Type B pancreatic cell (in vitro differentiated cells): ENCODE measurements around a stretch of chr17.

- PRO-cap, result no peak
Measured at GRCh38 chr17:40036716-40036943, 17.6 kb downstream of the MED24 start.

DNA sequence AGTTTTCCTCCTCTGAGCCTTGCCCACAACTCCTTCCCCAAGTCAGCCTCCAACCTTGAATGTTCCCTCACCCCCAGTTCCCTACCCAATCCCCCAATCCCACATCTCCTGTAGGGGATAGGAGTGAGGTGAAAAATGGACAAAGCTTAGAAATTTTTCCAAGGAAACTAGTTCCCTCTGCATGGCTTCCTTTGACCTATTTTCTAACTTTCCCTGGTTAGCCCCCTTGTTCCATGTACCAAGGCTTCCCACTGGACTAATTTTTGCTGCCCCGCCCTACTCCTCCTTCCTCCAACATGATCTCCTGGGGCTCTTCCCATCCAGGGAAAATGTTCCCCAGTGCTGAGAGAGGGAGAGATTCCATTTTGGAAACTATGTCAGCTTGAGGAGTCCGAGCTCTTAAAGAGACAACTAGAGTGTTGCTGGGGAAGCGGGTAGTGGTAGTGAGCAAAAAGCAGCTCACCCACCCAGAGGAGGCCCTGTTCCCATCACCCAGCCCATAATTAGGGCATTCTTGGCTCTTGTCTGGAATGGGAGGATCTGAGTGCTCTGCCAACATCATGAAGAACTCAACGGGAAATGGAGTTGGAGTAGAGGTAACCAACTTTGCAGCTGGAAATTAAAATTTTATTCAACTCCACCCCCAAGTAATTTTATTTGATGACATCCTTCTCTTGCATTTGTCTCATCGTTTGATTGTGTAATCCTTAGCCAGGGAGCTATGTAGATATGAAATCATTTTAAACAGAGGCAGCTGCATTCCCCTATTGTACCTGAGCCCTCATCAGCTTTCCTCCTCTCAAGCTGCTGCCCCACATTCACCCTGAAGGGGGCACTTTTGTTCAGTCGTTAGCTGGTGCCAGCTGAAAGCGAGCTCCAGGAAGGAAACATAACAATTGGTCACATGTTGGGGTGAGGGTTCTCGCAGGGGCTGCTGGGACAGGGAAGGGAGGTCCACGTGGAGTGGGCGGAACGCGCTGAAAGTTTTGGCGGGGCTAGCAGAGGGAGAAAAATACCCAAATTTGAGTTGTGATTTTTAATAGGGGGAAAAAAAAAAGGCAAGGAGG is 9.0 kb upstream of the MSL1 start:
- PRO-cap, result no peak

- PRO-cap, result unidirectional peak, minus-strand start at chr17:40113752
Measured at GRCh38 chr17:40113526-40113997, 8.2 kb upstream of the MSL1 start.

- PRO-cap, result no peak
Measured at GRCh38 chr17:40114361-40115330, 7.1 kb upstream of the MSL1 start.

DNA sequence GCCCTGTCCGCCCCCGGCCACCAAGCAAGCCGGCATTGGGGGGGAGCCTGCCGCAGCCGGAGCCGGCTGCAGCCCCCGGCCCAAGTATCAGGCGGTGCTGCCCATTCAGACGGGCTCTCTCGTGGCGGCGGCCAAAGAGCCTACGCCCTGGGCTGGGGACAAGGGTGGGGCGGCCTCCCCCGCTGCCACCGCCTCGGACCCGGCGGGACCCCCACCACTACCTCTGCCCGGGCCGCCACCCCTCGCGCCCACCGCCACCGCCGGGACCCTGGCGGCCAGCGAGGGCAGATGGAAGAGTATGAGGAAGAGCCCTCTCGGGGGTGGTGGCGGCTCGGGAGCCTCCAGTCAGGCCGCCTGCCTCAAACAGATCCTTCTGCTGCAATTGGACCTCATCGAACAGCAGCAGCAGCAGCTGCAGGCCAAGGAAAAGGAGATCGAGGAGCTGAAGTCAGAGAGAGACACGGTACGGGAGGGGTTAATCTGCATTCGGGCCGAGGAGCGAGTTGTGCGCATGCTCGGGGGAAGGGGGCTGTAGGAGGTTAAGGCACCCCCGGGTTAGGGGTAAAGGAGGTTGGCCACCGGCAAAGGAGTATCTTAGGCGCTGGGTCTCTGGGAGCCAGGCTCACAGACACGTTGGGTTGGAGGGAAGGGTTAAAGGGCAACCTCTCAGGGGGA is 1.3 kb downstream of the MSL1 start:
- PRO-cap, result bidirectional peak, plus-strand start at position 421 of the sequence, minus-strand start at position 401 of the sequence

- PRO-cap, result no peak
Measured at GRCh38 chr17:40125886-40126494, 4.2 kb downstream of the MSL1 start.

DNA sequence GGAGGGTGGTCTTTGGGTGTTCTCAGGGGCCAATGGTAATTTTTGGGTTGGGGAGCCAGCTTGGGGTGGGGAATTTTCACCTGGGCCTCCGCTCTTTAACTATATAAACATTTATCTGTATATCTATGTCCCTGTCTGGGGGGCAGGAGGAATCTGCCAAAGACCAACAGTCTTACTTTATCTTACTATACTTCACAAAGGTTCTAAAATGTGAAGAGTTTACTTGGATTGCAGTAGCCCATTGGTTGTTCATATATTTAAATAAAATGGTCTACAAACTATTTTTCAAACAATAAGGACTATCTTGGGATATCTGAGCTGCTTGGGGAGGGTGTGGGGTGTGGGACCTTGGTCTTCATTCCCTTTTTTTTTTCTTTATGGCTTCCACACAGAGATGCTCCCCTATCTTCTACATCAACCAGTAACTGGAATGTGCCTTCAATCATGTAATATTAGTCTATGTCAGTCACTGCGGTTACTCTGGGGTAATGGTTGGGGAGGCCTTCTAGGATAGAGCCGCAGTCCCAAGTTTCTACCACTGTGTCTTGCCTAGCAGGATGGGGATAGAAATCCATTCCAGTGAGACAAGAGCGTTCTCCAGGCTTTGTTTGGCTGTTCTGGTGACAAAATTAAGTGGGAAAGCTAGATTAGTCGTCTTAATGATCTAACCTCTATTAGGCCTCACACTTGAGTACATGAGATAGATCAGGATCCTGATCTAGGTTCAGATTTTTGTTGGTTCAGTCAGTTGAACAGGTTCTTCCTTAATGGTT is 8.4 kb downstream of the MSL1 start:
- PRO-cap, result no peak

GRCh38 chr17:40224458-40225316 is 5.6 kb downstream of the WIPF2 start:
- PRO-cap, result no peak

DNA sequence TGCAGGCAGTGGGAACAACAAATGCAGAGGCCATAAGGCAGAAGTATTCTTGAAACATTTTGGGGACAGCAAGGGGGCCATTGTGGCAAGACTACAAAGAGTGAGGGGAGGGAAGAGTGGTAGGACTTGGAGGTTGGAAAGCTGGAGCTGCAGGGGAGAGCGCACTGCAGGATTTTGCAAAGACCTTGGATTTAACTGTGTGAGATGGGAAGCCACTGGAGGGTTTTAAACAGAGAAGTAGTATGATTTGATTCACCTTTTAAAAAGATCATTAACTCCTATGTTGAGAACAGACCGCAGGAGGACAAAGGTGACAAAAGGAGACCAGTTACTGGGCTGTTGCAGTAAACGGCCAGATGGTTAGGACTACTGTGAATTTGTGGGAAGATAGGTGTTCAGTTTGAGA is 22.1 kb upstream of the CDC6 start:
- PRO-cap, result no peak

GRCh38 chr17:40303193-40304161 is 5.5 kb upstream of the RARA start:
- PRO-cap, result no peak

GRCh38 chr17:40323535-40324581 is 14.9 kb downstream of the RARA start:
- PRO-cap, result no peak

DNA sequence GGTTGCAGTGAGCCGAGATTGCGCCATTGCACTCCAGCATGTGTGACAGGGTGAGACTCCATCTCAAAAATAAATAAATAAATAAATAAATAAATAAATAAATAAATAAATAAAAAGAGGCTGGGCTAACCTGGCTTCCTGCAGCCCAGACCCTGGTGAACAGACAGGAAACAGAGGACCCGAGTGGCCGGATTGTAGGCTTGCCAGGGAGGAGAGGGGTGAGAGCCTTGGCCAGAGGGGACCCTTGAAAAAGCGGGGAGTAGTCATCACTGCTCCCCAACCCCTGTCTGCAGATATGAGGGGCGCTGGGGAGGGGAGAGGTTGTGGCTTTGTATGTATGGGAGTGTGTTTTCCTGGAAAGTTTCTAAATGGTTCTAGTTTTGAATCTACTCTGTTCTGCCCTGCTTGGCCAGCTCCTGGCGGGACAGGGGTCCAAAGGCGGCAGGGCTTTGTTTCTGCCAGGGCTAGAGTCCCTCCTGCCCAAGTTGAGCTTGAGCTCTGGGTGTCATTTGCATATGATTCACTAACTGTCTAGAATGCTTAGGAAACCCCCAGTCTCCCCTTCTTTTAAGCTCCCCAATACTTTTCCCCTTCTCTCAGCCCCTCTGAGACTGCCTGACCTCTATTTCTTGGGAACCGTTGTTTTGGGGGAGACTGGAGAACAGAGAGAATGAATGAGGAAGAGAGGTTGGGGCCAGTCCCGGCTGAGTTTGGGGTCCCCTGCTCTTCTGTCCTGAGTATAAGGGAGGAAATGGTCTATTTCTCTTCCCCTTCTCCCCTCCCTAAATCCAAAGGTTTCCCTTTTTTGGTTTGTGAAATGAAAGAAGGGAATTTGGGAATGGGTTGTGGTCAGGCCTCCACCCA is 16.4 kb downstream of the RARA start:
- PRO-cap, result no peak

GRCh38 chr17:40343512-40344249 is 20.9 kb downstream of the GJD3 start:
- PRO-cap, result no peak

GRCh38 chr17:40363139-40364240 is 1.0 kb downstream of the GJD3 start:
- PRO-cap, result no peak

DNA sequence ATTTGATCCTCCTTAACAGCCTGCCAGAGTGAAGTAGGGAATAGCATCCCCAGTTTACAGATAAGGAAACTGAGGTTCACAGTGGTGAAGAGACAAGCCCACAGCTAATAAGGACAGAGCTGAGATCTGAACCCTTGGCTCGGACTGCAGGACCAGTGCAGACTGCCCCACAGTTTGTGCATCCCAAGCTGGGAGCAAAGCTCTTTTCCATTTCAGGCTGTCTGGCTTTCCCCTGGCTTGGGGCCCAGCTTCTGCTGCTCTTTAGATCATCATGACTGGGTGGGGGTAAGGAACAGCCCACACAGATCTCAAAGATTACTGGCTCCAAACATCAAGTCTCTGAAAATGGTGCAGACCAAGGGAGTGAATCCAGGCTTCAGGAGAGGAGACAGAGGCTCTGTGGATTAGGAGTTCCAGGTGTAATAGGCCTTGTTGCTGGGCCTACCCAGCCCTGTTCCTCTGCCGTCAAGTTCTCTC is 10.2 kb upstream of the IGFBP4 start:
- PRO-cap, result no peak

DNA sequence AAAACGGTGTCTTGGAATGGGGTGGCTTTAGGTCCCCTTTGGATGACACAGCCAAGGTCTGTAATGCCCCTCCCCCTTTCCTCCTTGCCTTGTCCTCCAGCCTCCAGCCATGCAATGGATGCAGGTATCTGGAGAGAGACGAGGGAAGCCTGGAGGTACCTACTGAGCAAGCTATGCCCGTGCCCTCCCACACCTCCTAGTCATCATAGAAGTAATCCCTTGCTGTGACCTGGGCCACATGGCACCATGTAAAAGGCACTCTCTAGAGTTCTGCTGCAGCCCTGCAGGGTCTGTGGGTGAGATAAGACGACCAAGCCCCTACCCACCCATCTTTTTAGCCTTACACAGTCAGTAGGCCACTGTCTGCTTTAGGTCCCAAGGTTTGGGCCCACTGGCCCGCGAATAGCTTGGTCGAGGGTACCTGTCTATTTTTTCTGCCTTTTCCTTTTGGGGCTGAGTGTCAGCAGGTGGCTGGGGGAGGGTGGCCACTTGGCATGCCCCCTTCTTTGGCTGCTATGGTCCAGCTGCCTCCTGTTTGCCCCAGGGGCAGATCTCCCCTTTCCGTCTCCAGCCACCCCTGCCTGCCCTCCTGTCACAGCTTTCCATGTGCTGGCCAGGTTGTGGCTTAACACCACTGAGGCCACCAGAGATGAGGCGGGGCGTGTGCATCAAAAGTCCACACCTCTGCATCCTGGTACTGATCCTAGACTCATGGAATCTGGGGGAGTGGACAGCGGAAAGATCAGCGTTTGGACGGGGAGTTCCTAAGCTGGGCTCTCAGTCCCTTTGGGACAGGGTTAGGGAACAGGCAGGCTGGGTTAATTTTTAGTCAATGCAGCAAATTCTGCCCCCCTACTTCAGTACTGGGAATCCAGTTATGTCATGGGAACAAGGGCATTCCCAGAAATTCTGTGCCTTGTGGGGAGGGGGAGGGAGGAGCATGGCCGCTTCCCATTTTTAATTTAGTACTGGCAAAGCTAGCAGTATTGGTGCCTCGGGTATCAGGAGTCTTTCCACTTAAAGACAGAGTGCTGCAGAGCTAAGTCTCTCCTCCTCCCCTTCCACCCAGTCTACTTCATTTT is 3.7 kb downstream of the IGFBP4 start:
- PRO-cap, result no peak

- PRO-cap, result no peak
Measured at GRCh38 chr17:40448232-40449349, 5.3 kb downstream of the IGFBP4 start.

- PRO-cap, result no peak
Measured at GRCh38 chr17:40542105-40542583, 23.1 kb downstream of the CCR7 start.

- PRO-cap, result no peak
Measured at GRCh38 chr17:40560716-40561311, 4.5 kb downstream of the CCR7 start.

- PRO-cap, result unidirectional peak, plus-strand start at chr17:40779568
Measured at GRCh38 chr17:40779494-40779864, 2.9 kb downstream of the KRT27 start.